Measurements from ENCODE around the genes MIEF2, LGALS9C and TVP23B.

GRCh38 chr17:17753248-17753816 is 72.1 kb downstream of the RAI1 start:
- RRBS = no CpG with 5 or more reads among the region's 6 CpGs

GRCh38 chr17:17781127-17781767 is 55.5 kb downstream of the SREBF1 start:
- RRBS = no CpG with 5 or more reads among the region's 18 CpGs

DNA sequence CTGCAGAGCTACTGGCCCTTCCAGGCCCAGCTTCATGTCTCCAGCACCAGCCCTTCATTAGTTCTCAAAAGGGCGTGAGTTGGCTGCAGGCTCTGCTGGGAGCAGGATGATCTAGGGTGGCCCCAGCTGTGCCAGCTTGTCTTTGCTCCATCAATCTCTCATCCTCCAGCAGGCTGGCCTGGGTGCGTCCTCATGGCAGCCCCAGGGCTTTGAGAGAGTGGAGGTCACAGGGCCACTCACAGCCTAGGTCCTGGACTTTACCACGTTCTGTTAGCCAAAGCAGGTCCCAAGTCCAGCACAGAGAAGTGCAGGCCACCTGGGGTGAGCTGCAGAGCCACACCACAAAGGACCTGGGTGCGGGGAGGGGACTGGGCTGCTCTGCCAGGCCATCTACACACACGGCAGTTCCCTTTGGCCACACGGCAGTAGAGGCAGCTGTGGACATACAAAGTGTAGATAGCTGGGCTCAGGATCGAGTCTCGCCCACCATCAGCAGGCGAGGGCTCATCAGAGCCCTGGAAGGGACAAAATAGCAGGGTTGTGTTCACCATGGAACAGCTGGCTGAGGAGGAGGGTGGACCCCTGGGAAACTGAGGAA is 30.1 kb downstream of the SREBF1 start:
- RRBS = no CpG with 5 or more reads among the region's 9 CpGs

- RRBS = no CpG with 5 or more reads among the region's 6 CpGs
Observed at GRCh38 chr17:17849065-17849544, 12.3 kb upstream of the SREBF1 start.

DNA sequence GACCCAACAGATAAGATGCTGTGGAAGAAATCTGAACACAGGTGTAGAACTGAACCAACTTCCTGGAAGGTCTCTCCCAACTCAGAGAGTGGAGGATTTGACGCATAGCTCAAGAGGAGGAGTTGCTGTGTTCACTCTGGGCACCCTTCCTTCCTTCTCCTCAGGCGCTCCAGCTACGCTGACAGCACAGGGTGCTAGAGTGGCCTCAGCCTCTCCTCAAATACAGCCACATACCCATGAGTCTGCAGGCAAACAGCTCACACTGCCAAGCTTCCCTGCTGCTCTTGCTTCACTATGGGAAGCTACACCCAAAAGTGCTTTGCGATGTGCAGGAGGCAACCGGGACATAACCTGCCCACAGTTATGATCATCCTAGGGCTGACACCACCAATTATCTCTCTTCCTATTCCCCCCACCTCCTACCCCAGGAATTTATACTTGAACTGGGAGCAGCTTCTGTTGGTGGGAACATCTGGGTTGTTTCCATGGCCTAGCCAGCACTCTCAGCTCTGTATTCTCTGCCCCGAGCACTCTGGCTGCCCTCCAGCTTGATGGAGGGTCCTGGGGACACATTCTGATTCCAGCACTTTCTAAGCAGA is 40.2 kb upstream of the SREBF1 start:
- RRBS = no CpG with 5 or more reads among the region's 6 CpGs

DNA sequence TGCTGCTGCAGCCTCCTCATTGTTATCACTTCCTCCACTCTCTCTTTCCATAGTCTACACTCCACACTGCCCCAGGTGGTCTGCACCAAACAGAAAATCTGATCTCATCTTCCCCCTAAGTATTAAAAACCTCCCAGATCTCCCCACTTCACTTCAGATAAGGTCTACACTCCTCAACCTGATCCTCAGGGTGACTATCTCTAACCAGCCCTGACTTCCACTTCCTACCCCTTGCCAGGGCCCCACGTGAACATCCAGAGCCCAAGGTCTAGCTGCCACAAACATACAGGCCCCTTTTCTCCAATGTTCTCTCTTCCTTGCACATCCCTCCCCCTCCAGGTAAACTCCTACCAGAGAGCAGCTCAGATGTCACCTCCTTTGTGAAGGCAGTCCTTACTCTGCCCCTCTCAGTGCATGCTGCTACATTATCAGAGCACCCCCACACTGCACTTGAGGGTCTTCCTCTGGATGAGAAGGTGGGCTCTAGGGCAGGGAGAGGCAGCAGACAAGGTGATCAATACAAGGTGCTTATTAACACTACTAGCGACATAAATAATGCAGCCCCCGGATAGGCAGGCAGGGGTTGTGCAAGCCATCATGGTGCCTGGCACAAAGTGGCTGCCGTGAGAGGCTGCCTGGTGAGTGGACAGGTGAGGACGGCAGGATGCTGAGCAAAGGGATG is 28.5 kb downstream of the TOM1L2 start:
- RRBS = no CpG with 5 or more reads among the region's 5 CpGs

DNA sequence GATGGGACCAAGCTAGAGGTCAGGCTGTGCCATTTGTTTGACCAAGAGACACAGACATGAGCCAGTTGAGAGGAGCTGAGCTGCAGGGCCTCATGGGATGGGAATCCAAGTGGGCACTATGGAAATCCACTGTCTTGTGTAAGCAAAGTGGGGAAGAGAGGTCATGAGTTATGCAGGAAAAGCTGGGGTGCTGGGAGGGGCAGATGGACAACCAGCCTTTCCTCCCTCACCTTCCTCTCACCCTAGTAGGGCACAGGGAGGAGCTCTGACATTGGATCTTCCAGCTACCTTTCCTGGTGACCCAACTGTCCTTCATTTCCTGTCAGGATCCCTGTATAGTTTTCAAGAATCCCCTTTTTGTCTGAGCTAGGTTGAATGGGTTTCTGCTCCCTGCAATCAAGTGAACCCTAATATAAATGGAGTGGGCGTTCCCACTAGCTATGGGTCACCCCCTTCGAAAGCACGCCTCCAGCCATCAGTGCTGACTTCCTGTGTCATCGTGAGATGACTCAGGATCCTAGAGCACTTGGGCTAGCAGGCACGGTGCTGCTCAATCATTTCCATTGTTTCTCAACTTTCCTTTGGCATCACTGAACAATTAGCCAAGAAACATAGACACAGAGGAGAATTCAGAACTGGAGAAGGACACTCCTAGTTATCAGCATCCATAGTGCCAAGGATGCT is 13.5 kb downstream of the ATPAF2 start:
- RRBS = no CpG with 5 or more reads among the region's 5 CpGs

DNA sequence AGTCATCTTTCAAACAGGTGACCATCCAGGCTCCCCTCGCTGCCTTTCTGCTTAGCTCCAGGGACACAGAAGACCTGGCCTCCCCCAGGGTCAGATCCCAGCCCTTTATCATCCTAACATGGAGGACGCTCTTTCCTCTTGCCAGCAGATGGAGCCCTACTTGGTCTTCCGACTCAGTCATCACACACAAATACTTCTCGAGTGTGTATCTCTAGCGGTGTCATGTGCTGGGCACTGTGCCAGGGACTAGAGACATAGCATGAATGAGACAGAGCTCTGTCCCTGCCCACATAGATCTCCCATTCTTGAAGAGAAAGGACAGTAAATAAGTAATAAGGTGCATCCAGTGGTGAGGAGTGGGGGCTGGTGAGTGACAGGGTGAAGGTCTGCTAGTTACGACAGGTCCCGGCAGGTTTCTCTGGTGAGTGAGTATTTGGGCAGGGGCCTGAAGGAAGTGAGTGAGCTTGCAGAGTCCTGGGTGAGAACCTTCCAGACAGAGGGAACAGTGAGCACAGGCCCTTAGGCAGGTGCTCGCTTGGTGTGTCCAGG is 6.3 kb downstream of the DRG2 start:
- RRBS = no CpG with 5 or more reads among the region's 8 CpGs

DNA sequence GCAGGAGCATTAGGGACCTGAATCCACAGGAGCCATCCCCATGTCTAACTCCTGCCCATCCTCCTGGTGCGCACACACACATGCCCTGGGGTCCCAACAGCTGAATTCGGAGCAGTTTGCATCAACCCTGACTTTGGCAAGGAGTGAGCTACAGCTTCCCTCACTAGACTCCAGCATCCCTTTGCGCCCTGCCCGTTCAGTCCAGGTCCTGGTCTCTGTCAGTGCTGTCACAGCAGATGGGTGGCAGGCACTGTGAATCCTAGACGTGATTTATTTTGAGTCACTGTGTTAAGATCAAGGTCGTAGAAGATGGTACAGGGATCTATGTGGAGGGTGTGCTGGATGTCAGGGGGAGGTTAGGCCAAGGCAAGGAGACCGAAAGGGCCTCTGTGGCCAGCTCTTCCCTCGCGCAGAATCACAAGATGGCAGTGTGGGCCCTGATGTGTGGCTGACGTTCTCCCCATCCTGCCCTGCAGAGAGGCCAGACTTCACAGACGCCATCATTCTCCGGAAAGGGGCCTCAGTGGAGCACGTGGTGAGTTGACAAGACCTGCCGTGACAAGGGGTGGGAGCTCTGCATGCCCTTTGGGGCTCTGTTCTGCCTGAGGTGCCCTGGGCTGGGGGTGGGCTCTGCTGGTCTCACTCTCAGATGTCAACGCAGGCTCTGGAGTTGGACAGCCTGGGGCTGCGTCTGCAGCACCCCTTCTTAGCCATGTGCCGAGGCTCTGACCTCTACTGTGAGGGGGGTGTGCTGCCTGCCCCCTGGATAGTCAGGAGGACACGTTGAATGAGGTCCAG is 4.2 kb upstream of the MYO15A start:
- RRBS = no CpG with 5 or more reads among the region's 18 CpGs

DNA sequence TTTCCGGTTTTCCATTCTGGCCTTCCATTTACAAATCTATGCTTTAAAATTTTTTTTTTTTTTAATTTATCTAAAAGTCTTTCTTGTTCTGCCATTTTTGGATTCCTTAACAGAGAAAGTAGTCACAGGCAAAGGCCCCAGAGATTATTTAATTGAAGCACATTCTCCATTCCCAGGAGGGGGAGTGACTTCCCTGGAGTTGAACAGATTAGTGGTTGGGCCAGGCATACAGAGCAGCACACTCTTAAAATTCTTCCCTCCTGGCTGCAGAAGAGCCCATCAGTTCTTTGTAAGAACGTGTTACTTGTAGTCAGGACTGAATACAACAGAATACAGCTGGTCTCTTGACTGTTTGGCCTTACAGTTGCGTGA is 1.7 kb downstream of the ALKBH5 start:
- RRBS = no CpG with 5 or more reads among the region's 3 CpGs

DNA sequence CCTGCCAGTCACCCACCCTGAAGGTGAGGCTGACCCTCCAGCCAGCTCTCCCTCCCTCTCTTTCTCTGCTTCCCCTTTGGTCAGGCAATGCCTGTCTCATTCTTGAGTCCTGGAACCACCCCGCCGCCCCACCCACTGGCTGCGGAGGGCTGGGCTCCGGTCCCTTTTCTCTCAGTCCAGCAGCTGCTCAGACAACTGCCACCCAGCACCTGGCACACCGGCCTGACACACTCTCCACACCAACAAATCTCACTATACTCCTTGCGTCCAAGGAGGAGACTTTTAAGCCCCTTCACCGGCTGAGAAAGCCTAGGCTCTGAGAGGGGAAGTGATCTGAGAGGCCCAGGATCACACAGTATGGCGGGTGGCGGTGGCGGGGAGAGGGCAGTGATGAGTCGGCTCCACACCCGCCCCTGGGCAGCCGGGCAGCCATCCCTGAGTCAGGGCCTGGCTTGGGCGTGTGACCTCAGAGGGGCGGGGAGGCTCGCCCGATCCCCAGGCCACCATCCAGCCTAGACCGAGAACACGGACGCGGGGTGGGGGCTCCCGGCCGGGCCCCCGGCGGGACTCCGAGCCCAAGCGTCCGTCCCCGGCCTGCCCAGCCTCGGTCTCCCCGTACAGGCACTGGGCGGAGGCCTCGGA is 589 bp downstream of the FLII start:
- RRBS = 3% methylated on average over 7 of the region's 33 CpGs

GRCh38 chr17:18260165-18261205 is at the start of gene MIEF2:
Gene MIEF2 (plus strand): TSS chr17:18260662.
- RRBS = 4% methylated on average over 18 of the region's 78 CpGs

DNA sequence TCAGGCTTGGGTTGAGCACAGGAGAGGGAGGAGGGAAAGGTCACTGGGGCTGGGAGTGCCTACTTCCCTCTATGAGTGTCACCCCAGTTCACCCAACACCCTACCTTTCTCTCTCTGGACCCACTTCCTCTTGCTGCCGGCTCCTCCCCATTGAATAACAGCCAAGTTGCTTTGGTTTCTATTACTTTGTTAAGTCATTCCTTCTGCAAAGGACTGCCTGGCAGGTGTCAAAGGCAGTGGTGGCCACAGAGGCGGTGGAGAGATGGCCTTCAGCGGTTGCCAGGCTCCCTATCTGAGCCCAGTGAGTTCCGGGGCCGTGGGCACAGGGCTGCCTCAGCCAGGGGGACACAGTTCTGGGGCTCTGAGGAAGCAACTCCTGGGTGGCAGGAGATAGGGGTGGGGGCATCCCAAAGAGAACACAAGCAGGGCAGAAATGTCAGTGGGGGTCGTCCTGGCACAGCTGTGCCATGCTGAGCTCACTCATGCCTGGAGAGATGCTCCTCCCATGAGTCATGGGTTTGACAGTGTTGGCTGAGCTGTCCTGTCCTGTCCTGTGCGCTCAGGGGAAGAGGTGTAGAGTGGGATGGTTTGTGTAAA is at the start of gene LGALS9C:
LGALS9C (plus strand) TSS at position 197 of the 597 bp plus-strand sequence.
- RRBS = no CpG with 5 or more reads among the region's 7 CpGs

DNA sequence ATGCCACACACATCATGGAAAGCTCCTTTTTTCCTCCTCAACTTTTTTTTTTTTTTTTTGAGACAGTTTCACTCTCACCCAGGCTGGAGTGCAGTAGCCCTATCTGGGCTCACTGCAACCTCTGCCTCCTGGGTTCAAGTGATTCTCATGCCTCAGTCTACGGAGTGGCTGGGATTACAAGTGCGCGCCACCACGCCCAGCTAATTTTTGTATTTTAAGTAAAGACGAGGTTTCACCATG is 2.8 kb downstream of the FOXO3B start:
- RRBS = no CpG with 5 or more reads among the region's 5 CpGs

- RRBS = no CpG with 5 or more reads among the region's 11 CpGs
Observed at GRCh38 chr17:18721893-18722456, 21.9 kb upstream of the FBXW10 start.

- RRBS = no CpG with 5 or more reads among the region's 62 CpGs
Observed at GRCh38 chr17:18780832-18781875, at the start of gene TVP23B. Gene TVP23B (plus strand): TSS chr17:18781183.

GRCh38 chr17:18949516-18950182 is 2.3 kb upstream of the SLC5A10 start:
- RRBS = no CpG with 5 or more reads among the region's 14 CpGs

GRCh38 chr17:18967137-18967704 is 15.3 kb downstream of the SLC5A10 start:
- RRBS = 75% methylated on average over 4 of the region's 14 CpGs

GRCh38 chr17:19002966-19003646 is 1.5 kb downstream of the FAM83G start:
- RRBS = no CpG with 5 or more reads among the region's 19 CpGs

DNA sequence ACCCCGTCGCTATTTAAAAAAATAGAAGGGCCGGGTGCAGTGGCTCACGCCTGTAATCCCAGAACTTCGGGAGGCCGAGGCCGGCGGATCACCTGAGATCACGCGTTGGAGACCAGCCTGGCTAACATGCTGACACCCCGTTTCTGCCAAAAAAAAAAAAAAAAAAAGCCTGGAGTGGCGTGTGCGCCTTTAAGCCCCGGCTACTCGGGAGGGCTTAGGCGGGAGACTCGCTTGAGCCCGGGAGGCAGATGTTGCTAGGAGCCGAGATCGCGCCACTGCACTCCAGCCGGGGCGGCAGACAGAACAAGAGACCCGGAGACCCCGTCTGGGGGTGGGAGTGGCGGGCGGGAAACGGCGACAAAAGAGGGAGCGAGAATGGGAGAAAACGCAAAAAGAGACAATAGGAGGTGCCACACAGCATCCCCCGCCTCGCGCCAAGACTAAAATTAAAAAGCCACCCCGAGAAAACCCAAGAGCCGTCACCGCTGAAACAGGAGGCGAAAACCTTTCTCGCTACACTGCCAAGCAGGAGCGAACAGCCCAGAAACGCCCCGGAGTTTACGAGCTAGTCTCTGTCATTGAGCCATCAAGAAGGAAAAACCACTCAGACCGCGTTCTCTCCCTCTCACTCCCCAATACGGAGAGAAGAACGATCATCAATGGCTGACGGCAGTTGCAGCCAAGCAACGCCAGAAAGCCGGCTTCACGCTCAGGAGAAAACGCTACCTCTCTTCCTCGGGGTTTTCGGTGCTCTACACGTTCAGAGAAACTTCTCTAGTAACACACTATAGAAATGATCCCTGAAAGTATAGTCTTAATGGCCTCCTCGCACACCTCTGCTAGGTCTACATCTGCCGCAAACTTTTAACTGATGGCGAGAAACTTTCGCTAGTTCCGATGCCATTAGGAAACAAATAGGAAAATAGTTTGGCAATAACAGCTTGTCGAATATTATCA is 16.8 kb upstream of the GRAP start:
- RRBS = no CpG with 5 or more reads among the region's 61 CpGs

Measured in GM19239 (cell line).